Tibial nerve (tissue), 3 donors: Measurements from ENCODE around the gene ZNF410.

GRCh38 chr14:73059407-73059685 is 1.0 kb downstream of the RBM25 start:
- PRO-cap: no peak
- RAMPAGE, long total RNA, 3 experiments: no peak in any of the 3 experiments

- PRO-cap: no peak
- RAMPAGE, long total RNA, 3 experiments: no peak in any of the 3 experiments
Observed at GRCh38 chr14:73269513-73270752, 32.6 kb downstream of the PAPLN start.

- PRO-cap: bidirectional peak, plus-strand start at chr14:73490997, minus-strand start at chr14:73490849
- RAMPAGE, long total RNA, 3 experiments: no peak in any of the 3 experiments
Observed at GRCh38 chr14:73490605-73490878, 191 bp upstream of the RIOX1 start.

DNA sequence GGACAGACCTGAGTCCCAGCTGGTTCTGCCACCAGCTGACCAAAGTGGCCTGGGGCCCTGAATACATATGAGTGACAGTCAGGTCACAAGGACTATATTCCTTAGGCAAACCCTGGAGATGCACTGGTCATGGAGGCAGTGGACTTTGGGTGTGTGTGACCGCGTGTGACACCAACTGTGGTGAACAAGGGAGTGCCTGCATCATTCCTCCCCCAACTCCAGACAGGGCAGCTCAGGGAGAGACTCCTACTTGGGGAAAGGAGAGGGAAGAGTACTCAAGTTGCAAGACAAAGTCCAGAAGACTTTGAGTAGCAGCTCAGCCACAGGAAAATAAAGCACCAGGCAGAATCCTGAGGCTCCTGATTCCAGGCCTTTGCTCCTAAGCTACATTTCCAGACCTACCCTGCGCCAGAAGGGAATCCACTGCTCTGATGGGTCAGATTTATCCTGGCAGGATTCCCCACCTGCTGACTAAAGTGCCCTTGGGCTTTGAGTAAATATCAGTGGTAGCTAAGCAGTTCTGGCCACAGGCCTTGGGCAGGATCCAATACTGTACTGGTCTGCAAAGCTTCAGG is 10.6 kb upstream of the ACOT1 start:
- PRO-cap: no peak
- RAMPAGE, long total RNA, 3 experiments: start-site peak on the plus strand in 1 of 3 experiments, centred at position 142 of the sequence, 7 reads per replicate

DNA sequence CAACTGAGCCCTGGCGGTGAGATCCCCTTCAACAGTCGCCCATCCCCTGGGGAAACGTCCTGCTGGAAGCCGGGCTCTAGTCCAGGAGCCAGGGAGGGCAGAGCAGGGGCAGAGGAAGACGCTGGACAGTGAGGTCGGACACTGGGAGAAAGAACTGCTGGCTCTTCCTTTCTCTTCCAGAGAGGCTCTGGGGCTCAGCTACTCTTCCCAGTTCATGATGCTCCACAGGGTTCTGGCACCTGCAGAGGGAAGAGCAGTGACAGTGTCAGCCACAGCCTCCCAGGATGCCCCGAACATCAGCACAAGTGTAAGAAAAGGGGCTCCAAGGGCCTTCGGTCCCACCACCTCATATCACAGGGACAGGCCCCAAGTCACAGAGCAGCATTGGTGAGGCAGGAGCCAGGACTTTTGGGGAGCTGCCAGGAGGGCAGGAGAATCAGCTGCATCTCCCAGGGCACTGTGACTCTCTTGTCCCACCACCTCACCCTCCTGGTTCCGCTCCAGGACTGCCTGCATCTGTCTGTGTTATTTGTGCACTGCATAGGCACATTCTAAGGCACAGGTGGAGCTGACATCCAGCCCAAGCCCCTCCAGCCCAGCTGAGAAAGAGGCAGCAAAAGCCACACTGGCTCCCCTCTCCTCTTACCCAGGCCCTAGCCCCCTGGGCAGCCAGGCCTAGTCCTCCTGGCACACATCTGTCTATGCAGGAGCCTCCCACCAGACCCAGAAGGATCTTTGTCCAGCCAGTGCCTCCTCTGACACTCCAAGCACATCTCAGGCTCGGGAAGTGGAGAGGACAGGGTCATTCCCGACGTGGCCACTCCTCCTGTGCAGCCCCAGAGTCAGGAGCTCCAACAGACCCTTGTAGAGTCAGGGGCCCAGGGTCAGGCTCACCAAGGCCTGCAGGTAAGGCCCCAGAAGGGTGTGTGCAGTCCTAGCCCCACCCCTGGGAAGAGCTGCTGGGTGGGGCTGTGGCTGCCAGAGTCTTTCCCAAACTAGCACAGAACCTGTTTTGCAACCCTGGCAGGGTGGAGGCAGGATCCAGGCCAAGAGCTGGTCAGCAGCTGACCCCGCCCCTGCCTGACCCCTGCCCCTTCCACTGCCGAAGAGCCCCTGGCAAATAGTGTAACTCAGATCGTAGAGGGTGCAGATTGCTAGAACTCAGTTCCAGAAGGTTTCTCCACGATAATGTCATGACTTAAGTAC is 19.7 kb downstream of the MIDEAS start:
- PRO-cap: no peak
- RAMPAGE, long total RNA, 3 experiments: no peak in any of the 3 experiments

- PRO-cap: no peak
- RAMPAGE, long total RNA, 3 experiments: no peak in any of the 3 experiments
Observed at GRCh38 chr14:73743043-73744011, 16.8 kb downstream of the MIDEAS start.

GRCh38 chr14:73746500-73746852 is 13.6 kb downstream of the MIDEAS start:
- PRO-cap: no peak
- RAMPAGE, long total RNA, 3 experiments: no peak in any of the 3 experiments

GRCh38 chr14:73763345-73763769 is 3.3 kb upstream of the MIDEAS start:
- PRO-cap: no peak
- RAMPAGE, long total RNA, 3 experiments: no peak in any of the 3 experiments

DNA sequence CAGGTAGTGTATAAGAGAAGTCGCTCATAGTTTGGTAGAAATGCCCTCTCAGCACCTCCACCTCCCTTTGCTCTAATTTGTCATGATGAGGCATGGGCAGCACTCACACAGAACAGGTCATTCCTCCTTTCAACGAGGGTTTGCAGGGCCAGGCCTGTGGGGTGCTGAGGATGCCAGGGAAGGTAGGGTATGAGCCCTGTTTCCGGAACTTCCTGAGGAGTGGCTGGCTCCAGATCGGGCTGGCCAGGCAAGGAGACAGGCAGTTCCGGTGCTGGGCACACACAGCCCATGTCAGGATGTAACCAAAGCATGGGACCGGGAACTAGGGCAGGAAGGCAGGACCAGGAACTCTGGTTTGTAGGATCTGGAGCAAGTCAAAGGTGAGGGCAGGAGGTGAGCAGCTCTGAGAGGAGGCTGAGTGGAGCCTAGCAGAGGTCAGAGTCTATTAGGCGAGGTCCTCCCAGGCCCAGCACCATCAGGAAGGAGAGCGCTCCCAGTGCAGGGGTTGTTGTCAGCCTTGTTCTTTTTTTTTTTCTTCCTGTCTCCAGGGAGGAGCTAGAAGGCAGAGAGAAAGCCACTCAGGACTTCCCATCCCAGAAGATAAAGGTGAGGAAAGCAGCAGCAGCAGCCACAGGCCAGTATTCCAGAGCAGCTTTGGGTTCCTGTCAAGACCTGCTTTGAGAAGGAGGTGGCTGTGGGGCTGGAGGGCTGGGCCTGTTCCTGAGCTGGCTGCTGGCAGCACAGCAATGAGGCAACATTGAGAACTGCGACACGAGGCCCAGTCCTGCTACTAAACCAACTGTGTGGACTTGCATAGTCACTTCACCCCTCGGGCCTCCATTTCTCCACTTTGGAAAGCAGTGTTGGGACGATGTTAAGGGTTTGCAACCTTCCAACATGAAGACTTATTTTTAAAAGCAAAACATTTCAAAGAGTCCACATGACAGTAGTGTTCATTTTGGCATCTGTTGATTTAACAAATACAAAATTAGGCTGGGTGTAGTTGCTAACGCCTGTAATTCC is 42.5 kb upstream of the MIDEAS start:
- PRO-cap: no peak
- RAMPAGE, long total RNA, 3 experiments: no peak in any of the 3 experiments

- PRO-cap: no peak
- RAMPAGE, long total RNA, 3 experiments: no peak in any of the 3 experiments
Observed at GRCh38 chr14:73816400-73816762, 35.2 kb upstream of the PTGR2 start.

DNA sequence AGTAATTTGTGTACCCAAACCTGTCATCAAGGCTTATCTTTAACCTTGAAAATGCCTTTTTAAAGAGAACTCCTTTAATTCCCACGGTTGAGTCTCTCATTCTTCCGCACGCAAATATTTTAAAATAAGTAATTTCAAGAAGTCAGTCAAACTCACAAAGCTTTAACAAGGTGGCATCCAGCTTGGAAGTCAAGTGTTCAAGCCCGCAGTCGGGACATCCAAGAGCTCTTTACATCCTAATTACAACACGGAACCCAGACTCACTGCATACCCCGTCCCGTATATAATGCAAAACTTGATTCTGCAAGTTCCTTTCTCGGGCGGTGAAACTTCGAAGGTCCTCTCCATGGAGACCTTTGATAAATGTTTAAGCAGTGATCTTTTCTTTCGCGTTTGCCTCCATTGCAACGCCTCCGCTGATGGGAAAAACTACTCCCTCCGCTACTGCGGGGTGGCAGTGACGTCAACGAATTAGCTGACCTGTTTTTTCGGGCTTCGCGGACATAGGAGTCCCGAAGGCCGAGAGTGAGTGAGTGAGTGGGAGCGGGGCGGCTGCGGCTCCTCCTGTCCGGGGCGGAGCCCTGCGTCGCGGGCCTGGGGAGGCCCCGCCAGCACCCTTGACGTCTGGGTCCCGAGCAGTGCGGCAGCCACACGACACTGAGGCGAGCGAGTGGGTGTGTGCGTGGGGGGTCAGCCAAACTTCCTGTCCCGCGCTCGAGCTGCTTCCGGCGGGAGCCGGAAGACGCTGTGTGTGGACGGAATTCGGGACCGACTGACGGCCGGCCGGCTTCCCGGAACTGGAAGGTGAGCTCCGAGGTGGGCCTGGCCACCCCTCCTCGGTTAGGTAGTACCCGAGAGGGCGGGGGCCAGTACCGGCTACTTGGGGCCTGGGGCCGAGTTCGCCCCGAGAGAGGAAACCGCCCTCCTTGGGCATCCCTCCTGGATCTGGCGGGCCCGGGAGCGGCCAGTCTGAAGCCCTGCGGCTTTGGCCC is at the start of gene ZNF410:
TSS of gene ZNF410 (plus strand) at position 748 of the 992 bp plus-strand sequence.
- PRO-cap: bidirectional peak, plus-strand start at position 748 of the sequence, minus-strand start at position 626 of the sequence
- RAMPAGE, long total RNA, 3 experiments: start-site peak on the plus strand in 2 of 3 experiments, centred at positions 603 to 741 of the sequence, 16 to 207 reads per replicate; start-site peak on the minus strand in 1 of 3 experiments, centred at position 421 of the sequence, 5 reads per replicate

GRCh38 chr14:74140031-74140846 is 55.5 kb downstream of the LIN52 start:
- PRO-cap: no peak
- RAMPAGE, long total RNA, 3 experiments: no peak in any of the 3 experiments

GRCh38 chr14:74524326-74524646 is 30.7 kb downstream of the ISCA2 start:
- PRO-cap: no peak
- RAMPAGE, long total RNA, 3 experiments: no peak in any of the 3 experiments

GRCh38 chr14:74593554-74593975 is 18.5 kb downstream of the LTBP2 start:
- PRO-cap: no peak
- RAMPAGE, long total RNA, 3 experiments: no peak in any of the 3 experiments

GRCh38 chr14:74619706-74620419 is 7.8 kb upstream of the LTBP2 start:
- PRO-cap: no peak
- RAMPAGE, long total RNA, 3 experiments: no peak in any of the 3 experiments

DNA sequence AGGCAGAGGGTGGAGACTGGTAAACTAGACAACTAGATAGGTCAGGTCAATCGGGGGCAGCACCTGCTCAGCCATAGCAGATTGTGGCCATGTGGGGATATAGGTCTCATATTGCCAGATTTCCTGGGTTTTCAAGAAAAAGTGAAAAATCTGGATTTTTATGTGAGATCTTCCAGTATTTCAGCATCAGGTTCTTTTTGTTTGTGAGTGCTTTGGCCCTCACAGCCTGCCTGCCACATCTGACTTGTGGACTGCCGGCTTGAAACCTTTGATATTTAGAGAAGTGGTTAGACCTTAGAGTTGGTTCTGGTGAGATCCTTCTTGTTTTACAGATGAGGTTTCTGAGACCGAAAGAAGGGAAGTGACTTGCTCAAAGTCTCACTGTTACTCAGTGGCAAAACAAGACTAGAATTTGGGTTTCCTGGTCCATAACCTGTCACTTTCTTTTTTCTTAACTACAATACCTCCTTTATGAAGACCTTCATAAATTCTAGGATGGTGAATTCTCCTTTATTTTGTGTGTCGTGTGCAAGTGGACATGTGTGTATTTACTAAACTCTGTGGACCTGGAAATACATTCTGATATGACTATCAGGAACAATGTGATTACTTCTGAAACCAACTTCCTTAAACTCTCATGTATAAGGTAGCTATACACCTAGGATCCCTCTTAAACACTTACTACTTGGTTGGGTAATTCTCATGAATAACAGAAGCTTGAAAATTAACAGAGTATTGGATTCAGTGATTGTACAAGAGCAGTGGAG is 34.3 kb downstream of the PROX2 start:
- PRO-cap: no peak
- RAMPAGE, long total RNA, 3 experiments: no peak in any of the 3 experiments

DNA sequence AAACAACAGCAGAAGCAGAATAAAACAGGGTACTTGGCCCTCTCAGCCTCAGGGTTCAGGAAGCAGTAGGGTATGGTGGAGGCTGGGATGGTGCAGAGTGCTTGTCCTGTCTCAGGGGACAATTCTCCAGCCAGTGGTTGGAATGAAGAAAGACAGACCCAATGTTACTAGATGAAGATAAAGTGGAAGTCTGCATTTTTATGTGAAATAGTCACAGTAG is 32.4 kb downstream of the PROX2 start:
- PRO-cap: no peak
- RAMPAGE, long total RNA, 3 experiments: no peak in any of the 3 experiments

DNA sequence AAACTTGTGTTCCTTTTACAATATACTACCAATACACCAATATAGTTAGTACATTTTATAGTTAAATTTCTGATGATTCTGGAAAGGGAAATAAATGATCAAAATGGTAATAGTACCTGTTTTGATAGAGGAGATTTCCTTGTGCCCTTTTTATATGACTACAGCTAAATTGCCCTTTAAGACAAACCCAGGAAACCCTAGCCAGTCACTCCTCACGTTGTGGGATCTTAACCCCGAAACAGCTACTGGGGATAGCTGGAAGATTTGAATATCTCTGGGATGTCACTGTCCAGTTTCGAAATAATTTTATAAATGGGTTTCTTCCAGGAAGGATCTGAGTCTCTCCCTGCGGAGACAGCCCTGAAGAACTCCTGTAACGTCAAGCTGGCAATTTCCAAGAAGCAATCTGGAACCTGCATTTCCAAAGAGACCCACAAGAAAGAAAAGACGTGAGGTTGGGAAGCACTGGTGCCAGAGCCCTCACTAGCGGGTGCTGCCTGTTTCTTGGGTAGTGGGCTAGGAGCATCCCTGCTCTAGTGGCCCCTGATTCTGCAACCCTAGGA is 21.0 kb downstream of the PROX2 start:
- PRO-cap: no peak
- RAMPAGE, long total RNA, 3 experiments: no peak in any of the 3 experiments

DNA sequence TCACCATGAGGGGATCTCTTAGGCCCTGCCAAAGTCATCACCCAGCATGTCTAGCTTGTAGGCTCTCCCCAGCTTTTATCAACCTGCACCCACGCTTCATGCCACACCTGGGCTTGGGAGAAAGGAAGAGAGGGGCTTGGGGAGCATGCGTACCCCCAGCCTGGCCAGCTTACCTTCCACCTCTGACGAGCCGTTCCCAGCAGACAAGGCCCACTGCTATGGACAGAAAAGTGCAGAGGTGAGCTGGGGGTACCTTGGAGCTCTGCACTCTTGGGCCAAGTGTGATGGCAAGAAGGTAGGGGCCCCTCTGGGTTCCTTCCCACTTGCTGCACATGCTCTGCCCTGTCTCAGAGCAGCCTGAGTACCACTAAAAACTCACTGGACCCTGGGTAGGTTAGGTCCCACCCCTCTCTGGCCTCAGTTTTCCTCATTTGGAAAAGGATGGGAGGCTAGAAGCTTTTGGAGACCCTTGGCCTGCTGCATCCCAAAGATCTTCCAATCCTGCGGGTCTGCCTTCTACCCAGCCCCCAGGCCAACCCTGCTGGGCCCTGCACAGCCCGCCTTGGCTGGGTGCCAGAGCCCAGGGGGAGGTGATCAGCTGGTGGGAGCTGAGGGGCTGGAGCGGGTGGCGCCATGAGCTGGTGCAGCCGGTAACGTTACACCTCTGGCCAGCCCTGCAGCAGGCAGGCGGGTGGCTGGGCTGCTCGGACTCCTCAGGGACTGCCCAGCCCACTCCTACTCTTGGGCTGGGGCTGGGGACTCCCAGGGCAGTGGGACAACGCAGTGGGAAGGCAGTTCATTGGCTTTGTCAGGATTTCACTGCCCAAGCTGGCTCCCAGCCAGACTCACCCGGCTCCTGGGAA is 1.4 kb downstream of the PGF start:
- PRO-cap: no peak
- RAMPAGE, long total RNA, 3 experiments: no peak in any of the 3 experiments

GRCh38 chr14:75030036-75030817 is 21.0 kb downstream of the MLH3 start:
- PRO-cap: no peak
- RAMPAGE, long total RNA, 3 experiments: no peak in any of the 3 experiments